GM12891 (cell line): ENCODE data around the gene PPP1R32.

DNA sequence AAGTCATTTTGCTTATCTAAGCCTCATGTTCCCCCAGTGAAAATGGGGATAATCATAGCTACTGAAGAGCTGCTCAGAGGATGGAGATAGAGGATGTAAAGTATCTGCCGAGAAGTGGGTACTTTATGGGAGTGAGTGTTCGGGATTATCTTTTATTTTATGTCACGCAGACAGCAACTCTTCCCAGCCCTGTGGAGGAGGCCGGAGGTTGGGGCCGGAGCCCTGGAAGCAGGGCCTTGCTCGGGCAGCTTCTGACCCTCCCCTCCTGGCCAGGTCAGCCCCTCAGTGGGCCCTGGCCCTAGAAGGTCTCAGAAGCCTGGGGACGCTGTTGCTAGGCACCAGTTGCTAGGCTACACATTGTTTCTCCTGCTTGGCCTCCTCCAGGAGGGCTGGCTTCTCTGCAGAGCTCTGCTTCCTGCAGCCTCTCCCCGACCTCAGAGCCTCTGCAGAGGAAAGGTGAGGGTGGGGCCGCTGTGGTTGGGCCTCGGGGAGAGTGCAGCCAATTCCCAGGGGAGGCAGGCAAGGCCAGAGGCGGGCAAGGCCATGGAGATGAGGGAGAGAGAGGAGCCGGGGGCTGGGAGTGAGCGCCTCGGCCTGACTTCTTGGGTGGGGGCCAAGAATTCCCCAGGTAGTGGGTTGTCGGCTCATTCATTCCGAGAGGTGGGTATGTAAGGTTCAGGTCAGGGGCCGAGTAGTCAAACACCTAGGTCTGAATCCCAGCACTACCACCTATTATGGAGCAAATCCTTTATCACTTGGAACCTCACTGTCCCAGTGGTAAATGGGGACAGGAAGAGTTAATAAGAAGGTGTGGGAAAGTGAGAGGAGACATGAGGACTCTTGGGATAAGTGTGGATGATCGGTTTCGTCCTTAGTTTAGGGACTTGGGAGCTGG lies at the start of gene PPP1R32:
Gene PPP1R32, plus strand, starts transcription at position 360 of the 895 bp plus-strand sequence.
- RRBS: no CpG with 5 or more reads among the region's 19 CpGs

DNA sequence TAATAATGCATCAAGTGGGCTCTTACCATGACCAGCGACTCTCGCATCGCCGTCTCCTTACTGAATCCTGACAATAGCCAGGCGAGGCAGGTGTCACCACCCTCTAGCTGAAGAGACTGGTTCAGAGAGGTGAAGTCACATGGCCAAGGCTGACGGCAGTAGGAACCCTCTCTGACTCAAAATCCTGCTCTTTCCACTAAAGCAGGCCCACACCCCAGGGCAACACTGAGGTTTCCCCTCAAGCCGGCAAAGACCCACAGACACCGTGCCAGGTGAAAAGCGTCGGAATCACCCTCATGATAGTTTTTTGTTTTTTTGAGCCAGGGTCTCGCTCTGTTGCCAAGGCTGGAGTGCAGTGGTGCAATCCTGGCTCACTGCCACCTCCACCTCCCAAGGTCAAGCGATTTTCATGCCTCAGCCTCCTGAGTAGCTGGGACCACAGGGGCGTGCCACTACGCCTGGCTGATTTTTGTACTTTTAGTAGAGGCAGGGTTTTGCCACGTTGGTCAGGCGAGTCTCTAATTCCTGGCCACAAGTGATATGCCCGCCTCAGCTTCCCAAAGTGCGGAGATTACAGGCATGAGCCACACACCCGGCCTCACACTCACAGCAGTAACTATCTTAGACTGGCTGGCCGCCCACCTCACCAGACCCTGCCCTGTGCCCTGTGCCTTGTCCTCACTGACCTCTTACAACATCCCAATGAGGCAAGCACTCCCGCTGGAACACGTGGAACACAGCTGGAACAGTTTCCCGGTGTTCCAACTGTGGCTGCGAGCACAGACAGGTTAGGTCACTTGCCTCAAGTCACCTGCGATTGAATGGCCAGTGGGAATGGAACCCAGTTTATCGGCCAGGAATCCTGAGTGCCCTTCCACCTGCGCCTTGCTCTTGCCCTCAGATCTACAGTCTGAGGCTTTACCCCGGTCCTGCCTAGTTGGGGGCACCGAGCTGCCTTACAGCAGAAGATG lies 21.1 kb downstream of the LRRC10B start:
- RRBS: no CpG with 5 or more reads among the region's 29 CpGs

GRCh38 chr11:61535301-61535886 lies 26.8 kb downstream of the LRRC10B start:
- RRBS: 77% methylated on average over 3 of the region's 18 CpGs

DNA sequence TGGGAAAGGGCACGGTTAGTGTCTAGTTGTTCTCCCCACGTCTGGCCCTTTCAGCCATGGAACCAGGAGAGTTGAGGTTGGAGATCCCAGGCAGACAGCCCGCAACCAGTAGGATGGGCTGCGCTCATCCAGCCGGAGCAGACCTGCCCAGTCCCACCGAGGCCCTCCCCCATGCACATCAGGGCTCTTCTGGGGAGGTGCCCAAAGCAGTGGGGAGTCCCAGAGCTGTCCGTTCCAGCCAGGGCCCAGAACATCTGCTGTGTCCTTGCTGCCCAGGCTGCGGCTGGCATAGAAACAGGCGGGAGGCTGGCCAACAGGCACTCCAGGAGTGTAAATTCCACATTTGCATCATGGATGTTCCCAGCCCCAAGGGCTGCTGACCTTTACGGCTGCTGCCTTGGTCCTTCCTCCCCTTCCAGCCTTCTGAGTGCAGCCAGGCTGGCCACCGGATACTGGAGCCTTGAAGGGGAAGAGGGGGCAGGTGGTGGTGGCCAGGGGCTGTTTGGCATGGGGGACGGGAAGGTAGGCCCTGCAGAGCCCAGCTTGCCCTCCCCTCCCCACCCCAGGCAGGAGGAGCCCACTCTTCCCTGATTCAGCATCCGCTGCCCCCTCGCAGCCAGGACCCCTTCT lies 30.1 kb upstream of the SYT7 start:
- RRBS: no CpG with 5 or more reads among the region's 14 CpGs

GRCh38 chr11:61827506-61827721 lies 686 bp upstream of the FADS2 start:
- RRBS: no CpG with 5 or more reads among the region's 20 CpGs

GRCh38 chr11:61907908-61908414 lies 9.4 kb downstream of the RAB3IL1 start:
- RRBS: no CpG with 5 or more reads among the region's 16 CpGs

DNA sequence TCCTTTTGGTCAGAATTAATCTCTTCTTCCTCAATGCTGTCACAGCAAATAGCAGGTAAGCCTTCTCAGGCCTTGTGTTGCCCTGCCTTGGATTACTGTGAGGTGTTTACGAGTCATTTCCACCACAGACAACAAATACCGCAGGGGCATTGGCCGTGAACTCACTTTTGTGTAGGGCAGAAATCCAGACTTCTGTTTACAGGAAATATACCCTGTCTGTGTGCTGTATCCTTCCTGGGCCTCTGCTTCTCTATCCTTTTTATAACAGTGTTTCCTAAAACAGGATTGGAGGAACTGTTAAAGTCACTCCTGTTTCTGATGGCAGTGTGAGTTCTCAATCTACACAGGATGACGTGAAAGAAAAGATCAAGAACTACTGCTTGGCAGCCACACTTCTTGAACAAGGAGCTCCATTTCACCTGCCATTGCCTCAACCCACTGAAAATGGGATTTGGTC lies 66.2 kb upstream of the FTH1 start:
- RRBS: no CpG with 5 or more reads among the region's 4 CpGs

- RRBS: no CpG with 5 or more reads among the region's 9 CpGs
These were observed 18.7 kb upstream of the INCENP start for GRCh38 chr11:62105097-62105561.

- RRBS: no CpG with 5 or more reads among the region's 4 CpGs
These were observed 29.9 kb downstream of the INCENP start for GRCh38 chr11:62153713-62154186.

DNA sequence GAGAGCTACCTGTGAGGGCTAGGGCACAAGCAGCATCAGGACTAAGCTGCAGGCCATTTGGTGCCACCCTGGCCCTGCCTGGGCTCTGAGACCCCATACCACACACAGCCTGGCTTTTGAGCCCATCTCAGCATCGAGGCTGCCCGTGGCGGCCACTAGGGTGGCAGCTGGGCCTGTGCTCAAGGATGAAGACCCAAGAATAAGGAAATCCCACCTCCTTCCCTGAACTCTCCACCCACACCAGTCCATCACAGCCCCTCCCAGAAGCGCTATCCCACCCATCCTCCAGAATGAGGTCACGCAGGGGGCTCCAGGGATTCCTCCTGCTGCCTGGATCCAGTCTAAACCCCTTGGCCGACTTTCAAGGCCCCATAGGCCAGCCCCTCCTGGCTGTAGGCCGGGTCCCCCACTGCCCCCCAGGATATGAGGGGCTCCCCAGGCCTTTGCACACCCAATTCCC lies 19.0 kb upstream of the SCGB1A1 start:
- RRBS: no CpG with 5 or more reads among the region's 7 CpGs

GRCh38 chr11:62443619-62444089 lies 24.8 kb downstream of the SCGB1A1 start:
- RRBS: 71% methylated on average over 2 of the region's 7 CpGs

DNA sequence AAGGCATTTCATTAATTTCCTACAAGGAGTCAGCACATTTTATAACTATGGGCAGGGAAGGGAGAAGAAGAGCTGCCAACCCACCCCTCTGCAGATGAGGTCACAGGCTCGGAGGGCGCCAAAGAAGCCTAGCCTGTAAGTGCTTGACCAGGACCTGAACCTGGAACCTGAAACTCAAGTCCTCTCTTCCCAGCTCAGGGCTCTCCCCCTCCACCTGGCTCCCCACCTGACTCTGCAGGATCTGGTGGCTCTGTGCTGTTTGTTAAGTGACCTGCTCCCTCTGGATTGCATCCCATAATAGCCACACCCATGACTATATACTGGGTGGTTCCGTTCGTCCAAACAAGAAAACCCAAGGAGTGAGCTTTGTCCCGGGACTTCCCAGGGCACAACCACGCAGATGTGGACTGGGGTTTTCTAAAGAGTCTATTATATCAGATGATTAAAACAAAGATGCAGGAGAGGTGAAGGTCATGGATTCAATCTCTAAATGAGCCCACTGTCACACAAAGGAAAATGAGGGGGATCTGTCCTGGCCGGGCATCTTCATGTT lies 27.4 kb downstream of the SCGB1A1 start:
- RRBS: no CpG with 5 or more reads among the region's 7 CpGs

DNA sequence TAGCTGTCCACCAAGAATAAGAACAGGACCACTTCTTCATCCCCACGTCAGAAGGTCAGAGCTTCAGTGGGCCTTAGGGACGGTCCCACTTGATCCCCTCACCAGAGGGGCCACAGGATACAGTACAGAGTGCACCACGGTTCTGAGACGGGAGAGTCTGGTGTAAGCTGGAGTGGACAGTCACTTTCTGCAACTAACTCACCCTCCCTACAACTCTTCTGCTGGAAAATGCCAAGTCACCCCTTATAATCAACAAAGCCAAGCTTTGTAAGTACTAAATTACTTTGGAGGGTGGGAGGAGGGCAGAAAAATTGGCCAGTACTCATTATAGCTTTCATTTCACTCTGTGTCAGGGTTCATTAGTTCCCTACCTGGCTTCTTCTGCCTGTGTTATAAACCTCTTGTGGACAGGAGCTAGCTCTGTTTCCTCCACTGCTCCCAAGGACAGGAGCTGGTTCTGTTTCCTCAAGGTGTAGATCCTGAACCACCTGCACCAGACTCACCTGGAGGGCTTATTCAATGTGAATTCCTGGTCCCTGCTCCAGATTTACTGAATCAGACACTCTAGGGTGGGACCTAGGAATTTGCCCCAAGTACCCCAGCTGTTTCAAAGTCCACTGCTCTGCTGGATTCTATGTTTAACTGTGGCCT lies 39.6 kb downstream of the SCGB1A1 start:
- RRBS: no CpG with 5 or more reads among the region's 4 CpGs

DNA sequence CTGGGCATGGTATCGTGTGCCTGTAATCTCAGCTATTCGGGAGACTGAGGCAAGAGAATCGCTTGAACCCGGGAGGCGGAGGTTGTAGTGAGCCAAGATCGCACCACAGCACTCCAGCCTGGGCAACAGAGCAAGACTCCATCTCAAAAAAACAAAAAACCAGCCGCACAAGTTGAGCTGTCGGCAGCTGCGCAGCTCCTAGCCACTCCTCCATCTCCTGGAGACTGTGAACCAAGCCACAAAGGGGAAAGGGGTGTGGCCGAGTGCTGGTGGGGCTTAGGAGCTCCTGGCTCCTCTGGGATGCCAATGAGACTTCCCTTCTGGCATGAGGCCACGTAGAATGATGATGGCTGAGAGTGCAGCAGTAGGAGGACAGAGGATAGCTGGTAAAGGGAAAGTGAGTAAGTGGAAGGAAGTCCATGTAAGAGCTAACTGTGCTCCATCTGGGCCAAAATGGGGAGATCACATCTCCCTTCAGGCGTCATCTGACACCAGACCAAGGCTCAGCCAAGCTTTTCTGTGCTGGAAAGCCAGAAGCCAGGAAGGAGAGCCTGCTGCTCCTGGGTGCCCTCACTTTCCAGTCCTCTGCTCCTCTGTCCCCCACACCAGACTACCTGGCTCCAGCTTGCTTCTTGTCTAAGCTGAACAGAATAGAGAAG lies 47.1 kb downstream of the AHNAK start:
- RRBS: no CpG with 5 or more reads among the region's 12 CpGs

DNA sequence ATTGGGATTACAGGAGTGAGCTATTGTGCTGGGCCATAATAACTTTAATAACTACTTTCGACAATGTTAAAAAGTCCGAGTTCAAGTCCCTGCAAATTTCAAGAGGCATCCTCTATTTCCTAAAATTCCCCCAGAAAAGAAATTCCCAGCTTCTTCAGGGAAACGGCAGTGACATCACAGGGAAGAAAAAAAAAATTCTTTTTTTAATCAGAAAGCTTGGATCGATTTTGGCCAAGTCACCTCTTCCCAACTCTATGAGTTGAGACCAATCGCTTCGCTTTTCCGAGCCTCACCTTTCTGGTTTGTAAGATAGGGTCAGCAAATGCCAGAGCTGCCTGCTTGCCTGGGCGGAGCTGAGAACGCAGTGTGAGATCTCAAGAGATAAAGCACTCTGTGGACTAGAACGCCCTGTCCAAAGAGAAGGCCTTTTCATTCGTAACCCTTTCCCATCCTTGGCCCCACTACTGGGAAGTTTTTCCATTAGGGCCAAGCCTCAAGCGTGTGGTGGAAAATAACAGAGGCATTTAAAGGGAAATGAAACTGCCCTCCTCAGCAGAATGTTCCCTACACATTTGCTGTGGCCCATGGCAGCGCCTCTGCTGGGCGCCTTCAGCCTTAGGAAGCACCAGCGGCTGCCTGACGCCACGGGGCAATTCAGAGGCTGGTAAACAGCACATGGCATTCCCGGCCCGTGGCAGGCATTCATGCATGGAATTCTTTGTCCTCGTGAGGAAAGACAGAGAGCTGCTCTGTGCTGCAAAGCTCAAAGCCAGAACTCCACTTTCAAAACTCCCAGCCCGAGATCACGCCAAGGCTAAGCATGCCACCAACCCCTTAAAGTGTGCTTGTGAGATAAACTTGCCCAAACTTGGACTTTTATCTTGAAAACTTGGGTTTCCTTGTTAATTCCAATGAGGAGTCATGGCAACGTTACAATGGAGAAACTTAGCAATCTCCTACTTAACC lies 38.2 kb downstream of the AHNAK start:
- RRBS: no CpG with 5 or more reads among the region's 23 CpGs

DNA sequence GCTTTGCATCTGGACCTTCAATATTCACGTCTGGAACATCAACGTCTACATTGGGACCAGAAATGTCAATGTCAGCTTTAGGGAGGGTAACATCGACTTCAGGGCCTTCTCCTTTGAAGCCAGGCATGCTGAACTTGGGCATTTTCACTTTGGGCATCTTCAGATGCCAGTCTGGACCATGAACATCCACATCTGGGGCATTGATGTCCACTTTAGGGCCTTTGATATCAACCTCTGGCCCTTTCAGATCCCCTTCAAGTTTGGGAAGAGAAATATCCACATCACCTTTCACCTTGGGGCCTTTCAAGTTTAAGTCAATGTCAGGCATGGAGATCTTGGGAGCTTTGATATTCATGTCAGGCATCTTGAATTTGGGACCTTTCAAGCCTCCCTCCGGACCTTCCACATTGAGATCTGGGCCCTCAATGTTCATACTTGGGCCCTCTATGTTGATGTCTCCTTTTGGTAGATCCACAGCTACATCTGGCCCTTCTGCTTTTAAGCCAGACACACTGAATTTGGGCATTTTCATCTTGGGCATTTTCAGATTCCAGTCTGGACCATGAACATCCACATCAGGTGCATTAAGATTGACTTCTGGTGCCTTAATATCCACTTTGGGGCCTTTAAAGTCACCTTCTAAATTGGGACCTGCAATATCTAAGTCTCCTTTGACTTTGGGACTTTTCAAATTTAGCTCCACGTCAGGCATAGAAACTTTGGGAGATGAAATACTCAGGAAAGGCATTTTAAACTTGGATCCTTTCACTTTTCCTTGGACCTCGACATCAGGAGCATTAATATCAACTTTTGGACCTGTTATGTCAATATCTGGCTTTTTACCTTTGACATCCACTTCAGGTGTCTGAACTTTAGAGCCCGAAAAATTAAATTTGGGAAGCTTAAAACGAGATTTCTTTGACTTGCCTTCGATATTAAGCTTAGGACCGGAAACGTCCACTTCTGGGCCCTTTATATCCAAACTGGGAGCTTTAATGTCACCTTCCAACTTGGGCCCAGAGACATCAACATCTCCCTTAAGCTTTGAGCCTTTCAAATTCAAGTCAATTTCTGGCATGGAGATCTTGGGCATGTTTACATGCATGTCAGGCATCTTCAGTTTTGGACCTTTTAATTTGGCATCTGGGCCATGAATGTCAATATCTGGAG lies 22.8 kb downstream of the AHNAK start:
- RRBS: no CpG with 5 or more reads among the region's 11 CpGs

DNA sequence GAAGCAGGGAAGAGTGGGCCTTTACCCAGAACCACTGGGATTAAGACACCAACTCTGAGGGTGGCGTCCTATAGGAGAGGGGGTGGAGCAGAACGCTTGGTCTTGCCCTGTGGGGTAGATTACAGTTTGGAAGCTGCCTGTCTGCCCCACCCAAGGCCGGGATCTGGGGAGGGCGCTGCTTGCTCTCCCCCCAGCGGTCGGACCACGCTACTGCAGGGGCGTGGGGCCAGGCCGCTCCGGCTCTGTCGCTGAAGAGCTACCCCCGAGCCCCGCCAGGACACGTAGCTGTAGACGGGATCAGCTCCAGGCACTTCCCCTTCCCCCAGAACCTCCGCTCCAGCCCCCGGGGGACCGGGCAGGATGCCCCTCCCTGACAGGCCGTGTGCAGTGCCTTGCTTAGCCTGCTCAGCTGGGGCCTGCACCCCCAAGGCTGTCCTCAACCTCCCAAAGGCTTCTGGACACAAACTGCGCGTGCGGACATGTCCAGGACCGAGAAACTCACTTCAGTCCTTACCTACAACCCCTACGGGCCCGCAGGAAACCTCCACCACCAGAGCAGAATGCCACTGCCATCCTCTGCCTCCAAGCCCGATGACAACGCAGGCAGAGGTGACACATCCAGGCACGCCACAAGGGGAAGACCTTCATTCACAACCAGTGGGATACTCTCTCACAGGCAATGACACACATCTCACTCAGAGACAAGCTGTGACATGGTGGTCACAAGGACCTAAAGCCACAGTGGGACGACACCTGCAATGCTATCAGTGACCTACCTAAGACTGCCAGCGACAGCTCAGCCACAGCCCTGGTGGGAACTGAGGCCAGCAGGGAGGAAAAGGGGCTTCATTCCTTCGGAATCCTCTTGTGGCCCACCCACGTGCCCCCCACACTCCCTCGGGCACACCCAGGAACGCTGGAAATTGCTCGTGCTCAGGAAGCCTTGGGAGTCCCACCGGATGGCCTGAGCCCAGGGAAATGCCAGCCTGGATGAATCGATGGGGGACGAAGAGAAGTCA lies 3.5 kb downstream of the AHNAK start:
- RRBS: 2% methylated on average over 6 of the region's 38 CpGs

- RRBS: no CpG with 5 or more reads among the region's 9 CpGs
These were observed 7.3 kb upstream of the AHNAK start for GRCh38 chr11:62553765-62554498.

DNA sequence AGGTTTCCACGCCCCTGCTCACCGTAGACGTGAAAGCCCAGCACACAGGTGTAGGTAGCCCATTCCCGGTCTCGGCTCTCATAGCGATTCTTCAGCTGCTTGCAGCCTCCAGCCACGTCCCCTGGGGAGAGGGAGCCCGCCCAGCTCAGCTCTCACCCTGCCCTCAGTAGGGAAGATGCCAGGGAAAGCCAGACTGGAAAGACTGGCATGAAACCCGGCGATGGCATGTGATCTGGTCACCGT lies 1.4 kb upstream of the MTA2 start:
- RRBS: no CpG with 5 or more reads among the region's 11 CpGs

DNA sequence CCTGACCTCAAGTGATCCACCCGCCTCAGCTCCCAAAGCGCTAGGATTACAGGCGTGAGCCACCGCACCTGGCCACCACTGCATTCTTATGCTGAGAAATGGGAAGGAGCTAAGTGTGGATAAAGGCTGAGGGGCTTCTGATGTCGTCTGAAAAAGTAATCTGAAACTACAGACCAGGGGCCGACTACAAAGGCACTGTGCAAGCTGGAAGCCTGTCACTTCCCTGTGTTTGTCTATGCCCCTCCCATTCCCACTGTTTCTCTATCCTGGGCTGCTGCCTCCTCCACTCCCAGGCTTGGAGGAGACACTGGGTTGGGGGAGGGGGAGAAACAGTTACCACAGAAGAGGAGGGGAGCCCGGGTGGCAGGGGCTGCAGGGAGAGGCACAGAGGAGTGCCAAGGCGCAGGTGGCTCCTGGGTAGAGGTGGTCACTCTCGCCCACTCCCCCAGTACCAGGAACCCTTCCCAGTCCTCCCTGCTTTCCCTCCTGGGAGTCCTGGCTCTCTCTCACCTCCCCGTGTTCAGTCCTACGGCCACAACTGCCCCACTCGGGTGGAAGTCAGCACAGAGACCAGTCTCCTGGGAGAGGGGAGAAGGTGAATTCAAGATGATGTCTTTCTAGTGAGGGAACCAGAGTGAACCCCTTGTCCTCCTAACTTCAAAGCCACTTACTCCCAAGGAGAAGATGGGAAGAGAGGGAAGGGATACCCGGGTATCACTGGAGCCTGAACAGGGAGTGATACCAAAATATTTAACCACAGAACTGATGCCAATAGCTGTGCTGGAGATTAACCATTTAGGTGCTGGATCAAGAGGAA lies 3.1 kb upstream of the MTA2 start:
- RRBS: no CpG with 5 or more reads among the region's 13 CpGs